Neutrophil (primary cell): ENCODE measurements around a stretch of chr11.

GRCh38 chr11:120339385-120340133 lies 3.3 kb downstream of the ARHGEF12 start:
- PRO-cap: no peak

DNA sequence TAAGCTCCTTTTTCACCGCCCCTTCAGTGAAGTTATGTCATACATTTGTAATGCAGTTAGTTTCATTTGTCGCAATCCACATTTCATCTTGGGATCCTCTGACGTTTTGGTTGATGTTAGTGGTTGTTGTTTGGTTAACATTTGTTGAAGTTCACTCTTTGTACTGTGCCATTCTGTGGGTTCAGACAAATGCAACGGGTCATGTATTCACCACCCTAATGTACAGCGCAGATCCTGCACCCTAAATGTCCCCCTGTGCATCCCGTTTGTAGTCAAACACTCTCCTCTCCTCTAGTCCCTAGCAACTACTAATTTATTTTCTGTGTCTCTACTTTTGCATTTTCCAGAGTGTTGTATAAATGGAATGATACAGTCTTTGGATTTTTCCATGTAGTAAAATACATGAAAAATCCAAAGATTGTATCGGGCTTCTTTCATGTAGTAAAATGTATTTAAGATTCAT lies 45.4 kb downstream of the ARHGEF12 start:
- PRO-cap: no peak

DNA sequence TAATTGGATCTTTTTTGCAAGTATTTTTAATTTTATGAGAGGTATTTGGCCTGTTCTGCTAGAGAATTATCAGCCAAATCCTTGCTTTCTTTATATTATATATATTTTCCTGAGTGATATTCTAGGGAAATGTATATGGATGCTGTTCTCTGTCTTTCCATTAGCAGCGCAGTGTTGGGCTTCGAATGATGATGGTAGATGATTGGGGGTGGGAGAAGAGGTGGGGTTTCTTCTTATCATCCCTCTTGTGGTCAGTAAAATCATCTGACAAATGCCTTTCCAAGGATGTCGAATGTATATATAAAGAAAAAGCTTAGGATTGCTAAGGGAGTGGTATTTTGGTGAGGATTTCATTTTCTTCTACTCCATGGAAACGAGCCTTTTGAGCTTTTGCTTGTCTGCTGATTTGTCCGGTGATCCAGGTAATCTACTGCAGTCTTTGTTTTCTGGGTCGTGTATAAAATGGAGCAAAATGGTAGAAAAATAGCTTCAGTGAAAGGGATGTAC lies 48.9 kb downstream of the ARHGEF12 start:
- PRO-cap: no peak

DNA sequence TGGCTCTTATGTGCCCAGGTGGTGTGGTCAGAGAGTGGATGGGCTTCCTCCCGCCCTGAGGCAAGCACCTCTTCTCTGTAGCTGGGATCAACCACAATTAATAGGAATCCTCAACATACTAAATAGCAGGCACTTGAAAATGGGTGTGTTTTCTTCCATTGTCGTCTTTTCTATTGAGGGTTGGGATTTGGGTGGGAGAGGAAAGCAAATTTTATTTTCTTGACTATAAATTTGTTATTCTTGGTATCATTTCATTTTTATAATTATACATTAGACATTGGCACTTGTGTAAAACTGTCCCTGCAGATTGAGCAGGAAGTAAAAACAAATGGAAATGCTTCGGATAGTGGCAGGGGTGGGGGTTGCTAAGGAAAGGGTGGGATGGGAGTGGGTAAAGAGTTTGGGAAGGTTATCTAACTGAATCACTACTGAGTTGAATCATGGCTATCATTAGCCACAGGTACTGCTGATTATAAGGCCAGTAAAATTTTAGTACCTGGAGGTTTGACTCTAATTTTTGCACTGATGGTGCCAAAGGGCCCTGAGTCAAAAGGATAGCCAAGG lies 25.8 kb upstream of the GRIK4 start:
- PRO-cap: no peak

DNA sequence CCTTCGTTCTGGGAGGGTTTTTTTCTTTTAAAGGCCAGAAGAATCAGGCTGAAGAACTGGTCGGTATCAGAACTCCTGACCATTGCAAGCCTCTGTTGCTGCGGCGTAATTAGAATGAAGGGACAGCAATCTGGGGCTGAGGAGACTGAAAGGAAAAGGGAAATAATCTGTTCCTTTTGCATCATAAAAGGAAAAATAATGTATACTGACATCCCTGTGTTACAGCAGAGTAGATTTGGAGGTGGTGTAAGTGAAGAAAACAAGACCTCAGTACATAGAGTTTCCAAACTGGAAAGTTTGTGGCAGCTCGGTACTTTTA lies 728 bp downstream of the SC5D start:
- PRO-cap: no peak

DNA sequence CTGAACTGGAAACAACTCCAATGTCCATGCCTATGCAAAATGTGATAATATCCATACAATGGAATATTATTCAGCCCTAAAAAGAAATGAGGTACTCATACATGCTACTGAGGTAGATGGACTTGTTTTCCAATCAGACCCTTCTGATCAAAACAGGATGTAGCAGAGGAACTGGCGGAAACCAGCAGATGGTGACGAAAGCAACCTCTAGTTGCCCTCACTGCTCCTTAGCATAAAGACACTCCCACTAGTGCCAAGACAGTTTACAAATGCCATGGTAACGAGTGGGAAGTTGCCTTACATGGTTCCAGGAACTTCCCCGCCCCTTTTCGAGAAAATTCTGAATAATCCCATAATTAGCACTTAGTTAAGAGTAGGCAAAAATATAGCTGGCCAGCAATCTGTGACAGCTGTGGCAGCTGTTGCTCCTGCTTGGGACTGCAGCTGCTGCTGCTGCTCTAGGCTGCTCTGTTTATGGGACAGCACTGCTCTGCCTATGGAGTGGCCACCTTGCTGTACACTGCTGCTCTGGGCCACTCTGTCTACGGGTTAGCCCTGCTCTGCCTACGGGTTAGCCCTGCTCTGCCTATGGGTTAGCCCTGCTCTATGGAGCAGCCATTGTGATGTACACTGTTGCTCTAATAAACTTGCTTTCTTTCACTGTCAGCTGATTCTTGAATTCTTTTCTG lies 33.5 kb upstream of the SORL1 start:
- PRO-cap: bidirectional peak, plus-strand start at position 399 of the sequence, minus-strand start at position 145 of the sequence

GRCh38 chr11:121453318-121454341 lies 1.5 kb downstream of the SORL1 start:
- PRO-cap: unidirectional peak, plus-strand start at chr11:121454263

DNA sequence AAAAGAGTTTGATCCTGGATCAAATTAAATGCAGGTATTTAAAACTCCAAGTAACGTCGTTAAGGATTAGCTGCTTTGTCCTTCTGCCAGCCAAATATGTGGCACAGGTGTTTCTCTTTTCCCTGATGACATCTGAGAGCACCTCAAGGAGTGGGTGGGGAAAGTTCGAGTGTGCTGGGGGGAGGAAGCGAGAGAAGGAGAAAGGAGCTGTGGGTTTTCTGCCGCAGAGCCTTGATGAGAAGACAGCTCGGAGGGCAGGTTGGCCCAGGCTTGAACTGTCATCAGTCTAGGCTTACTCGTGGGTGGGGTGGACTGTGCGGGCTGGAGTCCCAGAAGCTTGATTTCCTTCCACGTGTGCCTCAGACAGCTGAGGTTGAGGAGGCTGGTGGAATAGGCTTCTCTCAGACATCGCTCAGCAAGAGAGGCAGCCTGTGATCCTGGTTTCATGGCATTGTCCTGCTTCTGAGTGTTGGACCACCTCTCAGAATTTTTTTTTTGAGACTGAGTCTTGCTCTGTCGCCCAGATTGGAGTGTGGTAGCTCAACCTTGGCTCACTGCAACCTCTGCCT lies 15.9 kb downstream of the SORL1 start:
- PRO-cap: no peak

DNA sequence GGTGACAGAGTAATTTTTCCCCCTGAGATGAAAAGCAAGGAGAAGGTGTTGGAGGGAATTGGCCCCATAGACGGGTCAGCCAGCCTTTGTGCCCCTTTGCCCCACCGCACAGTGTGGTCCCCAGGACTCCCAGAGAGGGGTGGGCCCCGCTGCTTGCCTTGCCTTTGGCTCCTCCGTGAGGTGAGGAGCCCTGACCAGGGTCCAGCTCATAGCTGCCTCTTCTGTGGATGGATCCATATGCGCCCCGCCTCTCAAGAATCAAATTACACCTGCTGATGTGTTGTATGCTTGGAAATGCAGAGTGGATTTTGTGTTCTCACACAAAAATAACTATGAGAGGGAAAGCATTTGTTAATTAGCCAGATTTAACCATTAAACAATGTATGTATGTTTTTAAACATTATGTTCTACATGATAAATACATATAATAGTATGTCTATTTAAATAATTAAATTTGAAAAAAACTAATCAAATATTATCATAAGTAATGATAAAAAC lies 27.8 kb downstream of the SORL1 start:
- PRO-cap: no peak

GRCh38 chr11:121551466-121552415 lies 99.6 kb downstream of the SORL1 start:
- PRO-cap: no peak

- PRO-cap: no peak
These were observed 101.7 kb downstream of the SORL1 start for GRCh38 chr11:121553712-121554268.

GRCh38 chr11:121572279-121572859 lies 120.3 kb downstream of the SORL1 start:
- PRO-cap: no peak

DNA sequence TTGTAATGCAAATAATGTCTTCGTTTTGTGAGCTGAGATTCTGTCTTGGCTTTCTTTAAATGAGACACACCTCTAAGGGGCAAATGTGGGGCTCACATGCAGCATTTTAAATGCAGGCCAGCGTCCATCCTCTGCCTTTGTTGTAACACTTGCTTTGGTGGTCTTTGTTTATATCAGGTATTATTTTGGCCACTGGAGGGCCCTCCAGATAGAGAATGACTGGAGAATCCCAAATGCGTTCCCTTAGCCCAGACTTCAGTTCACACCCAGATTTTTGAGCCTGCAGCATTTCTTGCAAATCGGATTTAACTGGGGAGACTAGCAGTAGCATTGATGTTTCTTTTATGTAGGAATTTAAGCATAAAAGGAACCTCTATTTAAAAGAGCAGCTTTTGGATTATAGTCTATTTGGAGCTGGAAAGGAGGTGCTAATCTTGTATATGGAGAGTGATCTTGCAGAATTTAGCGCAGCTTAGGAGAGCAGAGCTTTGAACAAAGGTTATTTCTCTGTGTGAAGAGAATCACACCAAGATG lies 200.9 kb downstream of the SORL1 start:
- PRO-cap: no peak

DNA sequence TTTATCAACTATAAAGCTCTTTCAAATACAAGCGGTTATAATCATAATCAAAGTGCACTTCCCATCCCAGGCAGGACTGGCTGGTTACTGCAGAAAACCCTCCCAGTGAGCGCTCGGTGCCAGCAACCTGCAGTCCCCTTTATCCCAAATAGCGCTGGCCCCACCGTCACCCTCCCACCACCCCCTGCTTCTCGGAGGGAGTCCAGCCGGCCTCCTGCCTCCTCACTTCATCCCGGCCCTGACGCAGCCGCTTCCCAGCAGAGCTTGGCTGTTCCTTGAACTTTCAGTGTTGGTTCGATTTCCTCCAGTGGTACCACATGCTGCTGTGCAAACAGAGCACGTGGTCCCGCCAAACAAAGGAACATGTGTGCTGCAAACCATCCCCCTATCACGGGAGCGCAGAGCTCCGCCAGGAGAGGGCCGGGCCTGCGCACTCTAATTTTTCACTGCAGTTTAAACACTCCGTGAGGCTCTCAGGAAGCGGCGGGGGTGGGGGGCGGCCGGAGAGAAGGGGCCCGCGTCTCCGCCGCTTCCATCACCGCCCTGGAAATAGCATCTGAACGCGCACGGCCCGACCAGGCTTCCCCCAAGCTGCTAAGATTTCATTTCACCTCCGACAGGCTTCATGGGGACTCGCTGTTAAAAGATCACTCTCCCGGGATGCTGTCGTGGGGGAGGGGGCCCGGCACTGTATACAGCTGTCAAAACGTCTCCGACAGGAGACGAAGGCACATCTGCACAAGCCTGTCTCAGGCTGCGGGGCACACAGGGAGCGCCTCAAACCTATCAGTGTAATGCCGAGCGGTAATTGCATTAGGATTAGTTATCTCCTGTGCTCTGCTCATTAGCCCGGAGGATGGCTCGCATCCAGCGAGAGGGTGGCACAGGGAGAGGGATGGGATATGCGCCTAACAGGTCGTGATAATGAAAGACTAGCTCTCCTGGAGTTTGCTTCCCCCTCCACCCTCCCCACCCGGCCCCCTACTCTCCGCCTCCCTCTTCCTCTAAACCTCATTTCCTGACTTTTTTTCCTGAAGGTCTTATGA lies 270.5 kb downstream of the SORL1 start:
- PRO-cap: no peak

- PRO-cap: no peak
These were observed 228.4 kb downstream of the BLID start for GRCh38 chr11:121887597-121888020.

- PRO-cap: no peak
These were observed 41.5 kb upstream of the BLID start for GRCh38 chr11:122157484-122157911.

- PRO-cap: no peak
These were observed 232.9 kb upstream of the BLID start for GRCh38 chr11:122348809-122349399.

- PRO-cap: no peak
These were observed 250.0 kb upstream of the BLID start for GRCh38 chr11:122365938-122366416.

- PRO-cap: no peak
These were observed 13.1 kb upstream of the UBASH3B start for GRCh38 chr11:122642306-122642973.

GRCh38 chr11:122668337-122669172 lies 13.0 kb downstream of the UBASH3B start:
- PRO-cap: no peak